GM23248 (cell line): ENCODE results near the genes OR6Q1, OR1S2, MS4A4A, MS4A13 and MS4A8.

DNA sequence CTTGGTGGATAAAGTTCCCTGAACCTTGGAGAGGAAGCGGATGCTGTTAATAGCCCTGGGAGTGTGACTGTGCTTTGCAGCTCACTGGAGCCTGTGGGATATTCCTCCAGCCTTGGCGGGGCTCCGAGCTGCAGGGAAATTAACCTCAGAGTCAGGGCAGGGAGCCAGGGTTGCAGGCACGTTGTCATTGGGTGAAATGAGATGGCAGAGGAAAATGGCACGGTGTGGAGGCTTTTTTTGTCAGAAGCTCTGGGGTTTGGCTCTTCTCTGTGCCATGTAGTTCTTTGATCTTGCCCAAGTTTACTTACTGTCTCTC, 988 bp downstream of the OR9Q1 start:
- RAMPAGE, long total RNA = no peak

DNA sequence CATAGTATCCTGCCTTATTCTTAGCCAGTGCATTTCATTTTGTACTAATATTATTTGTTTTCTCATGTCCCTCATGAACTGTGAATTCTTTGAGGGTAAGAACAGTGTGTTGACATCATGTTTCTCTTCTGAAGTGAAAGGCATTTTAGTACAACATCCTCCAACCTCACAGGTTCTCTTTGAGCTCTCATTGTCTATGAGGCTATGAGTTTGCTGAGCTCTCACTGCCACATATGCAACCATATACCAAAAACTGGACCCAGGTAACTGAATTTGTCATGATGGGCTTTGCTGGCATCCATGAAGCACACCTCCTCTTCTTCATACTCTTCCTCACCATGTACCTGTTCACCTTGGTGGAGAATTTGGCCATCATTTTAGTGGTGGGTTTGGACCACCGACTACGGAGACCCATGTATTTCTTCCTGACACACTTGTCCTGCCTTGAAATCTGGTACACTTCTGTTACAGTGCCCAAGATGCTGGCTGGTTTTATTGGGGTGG, at the start of gene OR6Q1:
Gene OR6Q1, plus strand, starts transcription at position 234 of the 504 bp plus-strand sequence.
- RAMPAGE, long total RNA = no peak

DNA sequence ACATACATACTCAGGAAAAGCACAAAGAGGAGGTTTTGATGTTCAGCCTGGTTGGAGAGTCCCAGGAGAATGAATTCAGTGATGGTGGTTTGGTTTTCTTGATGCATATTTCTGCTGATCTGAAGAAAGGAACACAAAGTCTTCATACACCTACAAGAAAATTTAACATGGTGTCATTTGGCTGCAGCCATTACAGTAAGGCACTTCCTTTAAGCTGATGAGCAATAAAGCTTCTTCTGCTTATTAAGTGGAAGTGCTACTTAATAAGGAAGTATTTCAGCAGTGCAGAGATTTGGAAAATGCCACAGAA, at the start of gene OR1S2:
Gene OR1S2, minus strand, starts transcription at position 107 of the 310 bp plus-strand sequence.
- RAMPAGE, long total RNA = no peak

DNA sequence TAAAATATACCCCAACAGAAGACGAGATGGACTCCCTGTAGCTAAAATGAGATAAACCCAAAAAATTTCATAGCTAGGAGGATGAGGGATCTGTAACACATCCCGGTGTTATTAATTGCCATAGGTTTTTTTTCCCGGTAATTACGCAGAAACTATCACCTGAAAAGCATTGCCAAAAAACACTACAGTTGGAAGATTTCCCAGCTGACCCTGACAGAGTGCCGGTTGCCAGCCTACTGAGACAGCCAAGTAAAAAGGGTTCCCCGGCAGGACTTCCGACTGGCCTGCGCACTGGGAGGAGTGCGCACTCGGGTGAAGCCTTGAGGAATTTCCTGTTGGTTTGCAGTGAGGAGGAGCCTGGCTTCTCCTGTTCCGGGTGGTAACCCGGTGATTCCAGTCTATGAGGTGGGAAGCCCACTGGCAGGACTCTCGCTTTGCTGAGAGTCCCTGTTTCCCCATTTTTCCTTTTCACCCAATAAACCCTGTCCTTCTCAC, 52.1 kb downstream of the CNTF start:
- RAMPAGE, long total RNA = no peak

DNA sequence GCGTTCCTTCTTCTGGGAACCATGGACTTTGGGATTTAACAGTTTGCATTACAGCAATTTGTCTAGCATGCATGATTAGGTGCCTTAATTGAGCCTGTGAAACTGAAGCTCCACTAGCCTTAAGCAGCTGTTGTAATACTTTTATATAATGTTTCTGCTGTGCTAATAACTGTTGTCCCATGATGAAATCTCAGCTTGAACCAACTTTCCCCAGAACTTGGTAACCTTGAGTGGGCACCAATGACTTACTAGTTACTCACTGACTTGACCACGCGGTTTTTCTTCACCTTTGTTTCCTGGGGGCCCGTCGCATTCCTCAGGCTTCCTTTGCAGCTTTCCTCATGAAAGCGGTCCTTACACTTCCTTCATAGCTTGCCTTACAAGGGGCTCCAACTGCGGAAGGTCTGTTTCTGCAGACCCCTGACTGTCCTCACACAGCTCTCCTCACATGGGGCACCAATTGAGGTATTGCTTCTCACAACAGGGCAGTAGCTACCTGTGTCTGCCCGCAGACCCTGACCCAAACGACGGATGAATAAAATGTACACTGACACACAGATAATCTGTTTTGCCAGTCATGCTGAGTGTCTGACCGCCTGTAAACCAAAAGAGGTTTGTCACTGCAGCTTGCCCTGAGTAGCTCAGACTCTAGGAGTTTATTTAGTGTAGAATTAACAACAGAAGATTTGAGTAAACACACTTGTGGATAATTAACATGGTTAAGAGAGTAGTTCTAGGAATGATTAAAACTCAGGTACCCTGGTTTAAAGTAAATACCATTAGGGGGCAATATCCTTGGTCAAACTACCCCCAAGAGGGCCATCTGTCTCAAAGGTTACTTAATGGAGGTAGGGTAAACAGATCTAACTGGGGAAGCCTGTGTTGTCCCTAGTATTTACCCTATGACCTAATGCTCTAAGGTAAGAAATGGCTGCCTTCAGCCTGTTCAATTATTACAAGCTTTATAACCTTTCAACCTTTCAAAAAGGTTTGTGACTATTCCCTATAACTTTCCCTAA, 10.9 kb upstream of the GLYATL1 start:
- RAMPAGE, long total RNA = no peak

- RAMPAGE, long total RNA = no peak
These were observed 5.9 kb downstream of the FAM111A start for GRCh38 chr11:59148432-59149130.

- RAMPAGE, long total RNA = no peak
These were observed 19.0 kb downstream of the DTX4 start for GRCh38 chr11:59190784-59191394.

DNA sequence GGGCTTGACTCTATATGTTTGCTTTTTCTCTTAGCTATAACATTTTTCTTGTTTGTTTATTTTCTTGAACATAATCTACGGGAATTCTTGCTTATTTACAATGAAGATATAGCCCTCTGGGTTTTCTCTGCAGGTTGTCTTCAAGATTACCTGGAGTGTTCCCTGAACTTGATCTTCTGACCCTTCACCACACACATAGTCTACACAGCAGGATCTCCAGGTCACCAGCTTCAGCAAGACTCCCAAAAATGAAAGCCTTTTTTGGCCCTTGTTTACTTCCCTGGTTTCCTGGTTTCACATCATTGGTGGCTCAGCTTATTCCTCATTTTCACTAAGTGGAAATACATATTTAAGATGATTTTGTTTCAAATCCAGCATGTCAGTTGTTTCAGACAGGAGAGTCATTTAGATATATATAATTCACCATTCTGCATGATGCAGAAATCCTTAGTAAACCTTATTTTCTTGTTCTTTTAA, 41.5 kb upstream of the MPEG1 start:
- RAMPAGE, long total RNA = no peak

- RAMPAGE, long total RNA = no peak
These were observed 67.6 kb upstream of the OR5AN1 start for GRCh38 chr11:59291092-59291519.

DNA sequence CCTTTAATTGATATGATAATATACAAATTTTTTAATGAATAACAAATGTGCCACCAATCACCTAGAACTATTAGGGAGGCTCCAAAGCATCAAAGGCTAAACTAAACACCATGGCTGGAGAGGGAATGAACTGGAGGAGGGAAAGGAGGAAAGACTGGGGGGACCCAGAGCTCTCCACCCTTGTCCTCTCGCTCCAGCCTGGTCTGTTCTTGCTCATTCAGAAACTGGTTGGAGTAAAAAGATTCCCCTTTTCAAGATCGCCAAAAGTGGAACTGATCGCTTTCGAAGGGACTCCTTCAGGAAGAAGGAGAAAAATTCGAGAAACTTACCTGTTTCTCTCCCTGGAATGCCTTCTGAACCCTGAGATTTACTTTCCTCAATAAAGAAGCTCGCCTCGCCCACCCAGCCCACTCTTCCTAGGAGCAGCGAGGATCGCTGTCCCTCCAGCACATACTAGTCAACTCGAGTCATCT, 46.9 kb downstream of the OR4D9 start:
- RAMPAGE, long total RNA = no peak

- RAMPAGE, long total RNA = no peak
These were observed 677 bp downstream of the STX3 start for GRCh38 chr11:59755697-59756409.

- RAMPAGE, long total RNA = no peak
These were observed 1.2 kb downstream of the STX3 start for GRCh38 chr11:59756410-59756657.

- RAMPAGE, long total RNA = no peak
These were observed 21.2 kb downstream of the STX3 start for GRCh38 chr11:59776246-59776874.

DNA sequence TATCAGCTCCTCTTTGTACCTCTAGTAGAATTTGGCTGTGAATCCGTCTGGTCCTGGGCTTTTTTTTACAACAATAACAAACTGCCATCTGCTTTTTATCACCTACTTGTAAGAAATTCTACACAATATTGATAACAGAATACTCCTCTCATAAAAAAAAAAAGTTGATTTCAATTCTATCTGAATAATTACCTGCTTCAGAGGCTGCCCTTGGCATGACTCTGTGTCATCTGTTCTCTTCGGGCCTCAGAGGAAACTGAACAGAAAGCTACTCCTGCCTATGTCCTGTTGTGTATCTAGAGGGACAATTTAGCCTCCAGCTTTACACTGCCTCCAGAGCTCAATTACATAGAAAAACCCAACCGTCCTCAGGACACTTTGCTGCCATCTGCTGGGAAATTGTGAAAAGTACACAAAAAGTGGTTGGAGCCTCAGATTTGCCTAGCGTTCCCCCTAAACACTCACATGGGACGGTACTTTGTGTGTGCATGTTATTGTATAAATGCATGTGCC, 8.4 kb upstream of the MS4A4E start:
- RAMPAGE, long total RNA = no peak

DNA sequence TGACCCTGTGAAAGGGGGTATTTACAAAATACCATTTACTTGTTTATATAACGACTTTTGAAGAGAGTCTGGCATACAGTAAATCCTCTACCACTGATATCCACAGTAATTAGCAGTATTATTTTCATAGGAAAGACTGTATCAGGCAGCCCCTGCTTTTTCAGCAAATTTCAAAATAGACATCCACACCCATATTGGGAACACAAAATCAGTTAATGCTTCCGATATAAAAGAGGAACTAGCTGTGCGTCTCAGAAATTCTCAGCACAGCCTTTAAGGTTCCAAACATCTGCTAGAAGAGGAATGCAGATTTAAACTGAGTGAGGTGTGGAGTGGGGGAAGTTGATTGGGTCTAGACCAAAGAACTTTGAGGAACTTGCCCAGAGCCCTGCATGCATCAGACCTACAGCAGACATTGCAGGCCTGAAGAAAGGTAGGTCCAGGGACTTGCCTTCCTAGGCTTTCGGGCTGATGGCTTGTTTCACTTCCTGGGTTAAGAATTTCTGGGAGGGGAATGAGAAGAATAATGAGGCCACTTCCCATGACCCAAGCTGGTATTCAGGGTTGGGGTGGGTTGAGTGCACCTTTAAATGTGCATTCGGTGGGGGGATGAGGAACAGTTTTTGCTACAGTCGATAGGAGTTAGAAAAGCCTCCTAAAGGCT, at the start of gene MS4A4A:
Gene MS4A4A, plus strand, starts transcription at position 383 of the 664 bp plus-strand sequence.
- RAMPAGE, long total RNA = no peak

- RAMPAGE, long total RNA = no peak
These were observed 4.9 kb downstream of the MS4A4A start for GRCh38 chr11:60285324-60285792.

DNA sequence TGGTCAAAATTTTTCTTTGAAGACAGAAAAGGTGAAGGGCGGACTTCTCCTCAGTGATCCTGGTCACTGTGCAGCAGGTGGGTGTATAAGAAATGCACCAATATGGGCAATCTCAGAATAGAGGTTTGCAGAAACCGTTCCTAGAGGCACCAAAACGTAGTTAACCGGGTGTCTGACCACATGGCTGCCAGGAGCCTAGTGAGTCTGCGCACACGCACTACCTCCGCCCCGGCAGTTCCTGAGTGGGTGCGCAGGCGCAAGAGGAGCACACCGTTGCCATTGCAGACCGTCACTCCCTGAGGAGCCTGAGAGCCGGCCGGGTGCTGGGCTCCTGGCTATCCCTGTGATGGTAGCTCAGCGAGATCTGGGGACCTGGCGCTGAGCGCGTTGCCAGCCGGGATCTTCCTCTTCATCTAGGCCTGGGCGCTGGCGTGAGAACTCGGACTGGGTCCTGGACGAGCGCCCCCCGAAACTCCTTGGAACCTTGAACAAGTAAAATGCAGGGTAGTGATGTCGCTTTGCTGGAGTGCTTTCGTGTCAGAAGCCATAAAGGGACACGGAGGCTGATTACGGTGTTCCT, at the start of gene MS4A13:
Gene MS4A13, plus strand, starts transcription at position 289 of the 580 bp plus-strand sequence.
- RAMPAGE, long total RNA = no peak

DNA sequence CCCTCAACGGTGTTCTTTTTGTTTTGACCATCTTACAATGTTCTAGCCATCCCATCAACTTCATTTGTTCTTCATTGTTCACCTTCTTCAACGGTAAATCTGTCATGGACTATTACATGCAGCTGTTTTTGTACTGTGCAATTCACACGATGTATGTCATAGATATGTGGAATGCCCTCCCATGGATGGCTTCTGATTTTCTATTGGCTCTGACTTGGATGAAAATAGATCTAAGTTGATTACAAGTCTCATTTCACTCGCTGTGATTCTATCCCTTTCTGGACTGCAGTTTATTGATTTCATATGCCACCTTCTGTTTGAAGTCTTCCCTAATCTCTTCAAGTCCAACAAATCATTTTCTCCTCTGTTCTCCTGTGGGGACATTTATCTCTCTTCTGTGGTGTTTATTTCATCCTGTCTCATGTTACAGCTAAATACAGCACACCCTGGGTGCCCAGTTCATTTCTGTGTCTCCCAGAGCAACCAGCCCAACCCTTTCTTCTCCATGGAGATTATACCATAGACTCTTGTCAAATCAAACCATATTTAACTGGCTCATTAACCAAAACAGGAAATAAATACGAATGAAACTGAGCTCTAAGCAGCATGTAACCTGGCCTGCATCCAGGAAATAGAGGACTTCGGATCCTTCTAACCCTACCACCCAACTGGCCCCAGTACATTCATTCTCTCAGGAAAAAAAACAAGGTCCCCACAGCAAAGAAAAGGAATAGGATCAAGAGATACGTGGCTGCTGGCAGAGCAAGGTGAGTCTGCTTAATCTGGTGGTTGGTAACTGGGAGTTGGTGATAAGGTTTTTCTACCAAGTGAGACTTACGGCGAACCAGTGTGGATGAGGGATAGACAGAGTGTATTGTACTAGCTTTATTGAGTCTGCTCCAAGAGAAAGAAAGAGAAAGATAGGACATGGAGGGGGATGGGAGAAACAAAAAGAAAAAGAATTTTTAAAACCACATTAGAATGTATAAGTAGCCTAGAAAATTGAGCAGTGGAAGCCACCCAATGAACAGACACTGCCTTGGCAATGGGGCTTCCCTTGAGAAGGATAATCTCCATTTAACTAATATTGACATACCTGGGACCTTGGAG, at the start of gene MS4A8:
Gene MS4A8, plus strand, starts transcription at position 604 of the 1,110 bp plus-strand sequence.
- RAMPAGE, long total RNA = no peak

- RAMPAGE, long total RNA = no peak
These were observed 11.2 kb downstream of the PRPF19 start for GRCh38 chr11:60895048-60895774.

- RAMPAGE, long total RNA = no peak
These were observed 1.1 kb downstream of the TMEM132A start for GRCh38 chr11:60925260-60925855.